Helper T cell (primary cell): Measurements from ENCODE around the gene ABRAXAS1.

GRCh38 chr4:80492762-80493294, 157.3 kb downstream of the CFAP299 start:
- PRO-cap, 2 experiments = peak in 2 of 2 experiments; most common plus-strand start chr4:80493023 (in 1); most common minus-strand start chr4:80492943 (in 2)

GRCh38 chr4:80572462-80572662, 236.8 kb downstream of the CFAP299 start:
- PRO-cap, 2 experiments = no peak in any of the 2 experiments

- PRO-cap, 2 experiments = peak in 2 of 2 experiments; most common plus-strand start chr4:81492252 (in 1); most common minus-strand start chr4:81492044 (in 2)
Observed at GRCh38 chr4:81491743-81492362, 20.1 kb upstream of the RASGEF1B start.

GRCh38 chr4:81505751-81506312, 34.1 kb upstream of the RASGEF1B start:
- PRO-cap, 2 experiments = no peak in any of the 2 experiments

DNA sequence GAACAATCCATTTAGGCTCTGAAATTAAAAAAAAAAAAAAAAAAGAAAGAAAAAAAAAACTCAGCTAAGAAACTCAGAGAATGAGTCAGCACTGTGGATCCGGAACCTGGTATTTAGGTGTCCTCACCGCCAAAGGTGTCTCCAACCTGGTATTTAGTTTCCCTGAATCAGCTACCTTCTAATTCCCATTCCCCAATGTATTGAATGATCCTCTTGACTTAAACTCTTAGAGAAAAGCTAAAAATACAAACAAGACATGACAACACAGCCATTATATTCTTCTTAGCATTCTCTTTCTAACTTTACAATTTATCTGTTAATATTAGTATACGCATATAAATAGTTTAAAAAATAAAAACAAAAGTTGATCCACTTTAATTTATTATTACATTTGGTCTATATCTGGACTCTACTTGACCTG, 150.4 kb upstream of the RASGEF1B start:
- PRO-cap, 2 experiments = no peak in any of the 2 experiments

GRCh38 chr4:82071845-82072284, 301.9 kb downstream of the HNRNPD start:
- PRO-cap, 2 experiments = no peak in any of the 2 experiments

DNA sequence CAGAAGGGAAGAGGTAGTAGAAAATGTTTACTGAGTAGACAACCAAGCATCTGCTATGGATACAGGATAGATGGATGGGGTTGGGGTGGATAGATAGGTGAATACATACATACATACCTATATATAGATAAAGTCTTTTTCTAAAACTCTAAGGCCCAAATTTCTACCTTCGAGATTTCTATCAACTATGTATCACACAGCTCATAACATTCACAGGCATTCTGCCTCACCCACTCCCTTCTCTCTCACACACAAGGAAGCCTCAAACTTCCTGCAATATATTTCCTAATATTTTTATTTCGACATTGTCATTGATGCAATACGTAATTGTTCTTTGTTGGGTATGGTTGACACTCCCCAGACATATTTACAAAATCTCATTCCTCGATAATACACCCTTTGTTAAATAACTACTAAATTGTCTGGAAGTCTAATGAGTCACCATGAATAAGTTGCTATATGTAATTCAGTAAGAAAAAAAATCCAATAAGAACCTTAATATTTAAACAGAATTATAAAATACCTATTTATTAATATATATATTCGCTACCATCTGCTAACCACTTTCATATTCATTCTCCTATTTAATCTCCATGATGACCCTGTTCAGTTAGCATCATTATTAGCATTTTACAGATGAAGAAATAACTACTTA, 143.5 kb downstream of the HNRNPD start:
- PRO-cap, 2 experiments = no peak in any of the 2 experiments

GRCh38 chr4:82352365-82353184, 21.2 kb downstream of the HNRNPD start:
- PRO-cap, 2 experiments = no peak in any of the 2 experiments

GRCh38 chr4:82361900-82362701, 11.7 kb downstream of the HNRNPD start:
- PRO-cap, 2 experiments = no peak in any of the 2 experiments

DNA sequence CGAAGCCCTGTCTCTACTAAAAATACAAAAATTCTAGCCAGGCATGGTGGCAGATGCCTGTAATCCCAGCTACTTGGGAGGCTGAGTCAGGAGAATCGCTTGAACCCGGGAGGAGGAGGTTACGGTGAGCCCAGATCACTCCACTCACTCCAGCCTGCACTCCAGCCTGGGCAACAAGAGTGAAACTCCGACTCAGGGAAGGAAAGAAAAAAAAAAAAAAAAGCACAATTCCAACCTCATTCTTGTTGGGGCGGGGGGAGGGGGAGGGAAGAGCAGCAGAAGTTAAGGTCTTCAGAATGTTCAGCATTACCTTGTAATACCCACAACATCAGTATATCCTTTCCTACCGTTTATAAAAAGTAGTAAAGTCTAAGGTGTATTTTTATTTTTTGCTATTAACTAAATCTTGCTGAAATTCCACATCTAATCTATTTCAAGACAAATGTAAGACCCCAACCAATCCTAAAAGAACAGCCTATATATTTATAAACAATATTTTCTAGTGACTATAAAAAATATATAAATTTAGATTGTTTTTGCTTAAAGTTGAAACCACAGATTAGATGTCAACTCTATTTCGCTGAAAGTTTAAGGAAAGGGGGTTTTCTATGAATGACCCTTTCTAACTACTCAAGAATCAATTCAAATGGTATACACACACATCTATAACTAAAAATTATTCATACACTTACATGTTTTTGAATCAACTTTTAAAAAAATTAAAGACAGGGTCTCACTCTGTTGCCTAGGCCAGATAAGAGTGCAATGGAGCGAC, 9.1 kb downstream of the HNRNPDL start:
- PRO-cap, 2 experiments = no peak in any of the 2 experiments

GRCh38 chr4:82422184-82423223, 7.8 kb downstream of the HNRNPDL start:
- PRO-cap, 2 experiments = no peak in any of the 2 experiments

- PRO-cap, 2 experiments = peak in 2 of 2 experiments; most common plus-strand start chr4:82431266 (in 1); most common minus-strand start chr4:82431237 (in 2)
Observed at GRCh38 chr4:82430908-82431539, 634 bp downstream of the ENOPH1 start.

- PRO-cap, 2 experiments = no peak in any of the 2 experiments
Observed at GRCh38 chr4:83013556-83013882, 2.9 kb upstream of the LIN54 start.

GRCh38 chr4:83088705-83089070, 25.8 kb downstream of the PLAC8 start:
- PRO-cap, 2 experiments = no peak in any of the 2 experiments

DNA sequence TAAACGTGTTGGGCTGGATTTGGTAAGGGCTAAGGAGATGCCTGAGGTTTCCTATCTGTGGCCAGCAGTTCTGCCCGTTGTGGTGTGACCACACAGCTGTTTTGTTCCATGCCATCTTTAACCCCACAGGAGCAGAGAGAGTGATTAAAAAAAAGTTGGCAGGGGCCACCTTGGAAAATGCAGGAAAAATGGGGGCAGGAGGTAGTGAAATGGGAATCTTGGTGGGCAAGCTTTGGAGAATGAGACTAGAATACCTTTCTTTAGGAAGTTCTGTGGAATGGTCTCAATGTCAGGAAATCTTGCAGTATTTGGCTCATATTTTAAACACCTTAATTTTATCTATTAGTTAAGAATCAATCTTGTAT, 1.0 kb downstream of the PLAC8 start:
- PRO-cap, 2 experiments = no peak in any of the 2 experiments

DNA sequence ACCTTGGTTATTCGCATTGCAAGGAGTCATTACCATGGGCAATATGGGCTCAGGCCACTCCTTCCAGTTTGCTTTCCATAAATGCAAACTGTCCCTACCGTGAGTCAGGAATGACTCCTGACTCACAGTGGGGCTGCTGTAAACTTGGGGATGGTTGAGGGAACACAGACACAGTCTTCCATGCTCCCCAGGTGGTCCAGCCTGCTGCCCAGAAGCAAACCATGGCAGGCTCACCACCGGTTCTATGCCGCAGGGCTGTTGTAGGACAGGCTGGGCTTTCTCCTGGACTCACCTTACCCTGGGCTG, 36.1 kb downstream of the COQ2 start:
- PRO-cap, 2 experiments = no peak in any of the 2 experiments

- PRO-cap, 2 experiments = no peak in any of the 2 experiments
Observed at GRCh38 chr4:83456309-83456705, 449 bp downstream of the MRPS18C start.

- PRO-cap, 2 experiments = peak in 2 of 2 experiments; most common plus-strand start chr4:83485310 (in 2); most common minus-strand start chr4:83485095 (in 2)
Observed at GRCh38 chr4:83484204-83485390, at the start of gene ABRAXAS1. ABRAXAS1 (minus strand) TSS chr4:83485100.

GRCh38 chr4:83536839-83537235, 929 bp downstream of the GPAT3 start:
- PRO-cap, 2 experiments = no peak in any of the 2 experiments

GRCh38 chr4:83630327-83630753, 94.4 kb downstream of the GPAT3 start:
- PRO-cap, 2 experiments = no peak in any of the 2 experiments